Anterior vena cava (tissue), 1 donor: ENCODE data around the genes SIGLEC15, HAUS1 and RNF165.

DNA sequence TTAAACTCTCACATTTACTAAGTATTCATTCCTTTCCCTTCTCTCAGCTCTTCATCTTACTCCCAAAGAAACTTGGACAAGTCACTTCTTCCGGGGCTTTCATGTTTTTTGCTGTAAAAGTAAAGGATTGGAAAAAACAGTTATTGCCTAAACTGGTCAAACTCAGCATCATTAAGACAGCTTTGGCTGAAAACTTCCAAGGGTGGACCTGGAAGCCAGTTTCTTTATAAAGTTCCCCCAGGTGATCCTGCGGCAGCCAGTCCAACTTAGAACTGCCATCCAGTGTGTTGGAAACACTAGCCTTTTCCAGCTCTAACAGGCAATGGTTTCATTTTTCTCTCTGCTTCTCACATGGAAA, 91.2 kb upstream of the SETBP1 start:
- PRO-cap, result no peak

- PRO-cap, result unidirectional peak, plus-strand start at chr18:44683397
These were observed 2.2 kb downstream of the SETBP1 start for GRCh38 chr18:44682710-44683517.

DNA sequence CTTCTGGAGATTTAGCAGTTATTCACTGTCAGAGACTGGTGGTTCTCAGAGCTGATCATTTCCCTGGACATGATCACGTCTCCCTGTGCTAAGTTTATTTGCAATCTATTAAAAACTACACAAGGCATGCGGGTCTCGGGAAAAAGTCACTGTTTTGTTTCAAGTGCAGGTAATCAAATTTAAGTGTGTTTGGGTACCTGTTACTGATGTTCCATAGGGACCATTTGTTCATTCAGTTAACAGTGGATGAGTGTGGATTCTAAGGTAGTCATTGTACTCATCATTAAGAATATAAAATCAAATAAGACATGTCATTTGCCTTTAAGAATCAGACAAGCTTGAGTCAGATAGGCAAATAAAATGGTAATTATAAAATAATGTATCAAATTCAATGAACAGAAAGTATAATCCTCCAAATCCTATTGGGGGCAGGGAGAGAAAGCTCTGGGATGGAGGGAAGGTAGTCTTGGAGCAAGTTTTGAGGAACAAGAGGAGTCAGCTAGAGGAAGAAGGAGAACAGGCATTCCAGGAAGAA, 47.6 kb downstream of the SETBP1 start:
- PRO-cap, result no peak

DNA sequence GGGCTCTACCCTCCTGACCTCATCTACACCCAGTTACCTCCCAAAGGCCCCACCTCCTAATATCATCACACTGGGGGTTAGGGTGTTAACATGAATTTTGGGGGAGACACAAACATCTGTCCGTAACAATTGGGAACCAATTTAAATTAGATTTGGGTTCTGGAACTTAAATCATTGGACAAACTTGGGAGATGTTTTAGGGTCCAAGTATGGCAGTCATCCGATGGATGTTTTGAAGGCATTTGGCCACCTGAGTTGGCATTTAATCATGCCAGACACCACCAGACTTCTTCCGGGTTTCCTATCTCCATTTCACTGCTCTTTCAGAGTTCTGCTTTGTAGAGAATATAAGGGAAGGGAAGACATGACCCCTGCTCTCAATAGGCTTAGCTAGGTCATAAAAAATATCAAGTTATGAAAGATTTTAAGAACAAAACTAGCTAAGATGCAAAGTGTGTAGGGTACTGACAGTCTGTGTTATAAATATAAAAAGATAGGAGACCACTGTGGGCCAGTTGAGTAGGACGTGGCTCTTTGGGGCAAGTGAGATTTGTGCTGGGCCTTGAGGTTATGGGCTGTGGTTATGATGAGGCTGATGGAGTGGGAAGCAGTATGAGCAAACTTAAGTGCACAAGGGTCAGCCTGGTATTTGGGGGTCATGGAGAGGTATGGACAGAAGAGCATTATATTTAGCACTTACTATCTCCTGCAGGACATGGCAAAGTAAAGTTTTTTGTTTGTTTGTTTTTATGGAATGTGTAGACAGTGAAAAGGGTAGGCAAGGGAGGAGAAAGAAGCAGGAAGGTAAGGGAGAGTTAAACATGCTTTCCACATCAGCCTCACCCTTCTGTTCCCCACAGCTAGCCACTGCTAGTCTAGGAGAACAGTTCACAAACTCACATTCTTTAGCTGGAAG, 70.0 kb downstream of the SETBP1 start:
- PRO-cap, result no peak

- PRO-cap, result no peak
These were observed 22.9 kb upstream of the SIGLEC15 start for GRCh38 chr18:45802630-45802863.

- PRO-cap, result no peak
These were observed at the start of gene SIGLEC15 for GRCh38 chr18:45825479-45825943. Gene SIGLEC15 (plus strand): TSS chr18:45825675.

DNA sequence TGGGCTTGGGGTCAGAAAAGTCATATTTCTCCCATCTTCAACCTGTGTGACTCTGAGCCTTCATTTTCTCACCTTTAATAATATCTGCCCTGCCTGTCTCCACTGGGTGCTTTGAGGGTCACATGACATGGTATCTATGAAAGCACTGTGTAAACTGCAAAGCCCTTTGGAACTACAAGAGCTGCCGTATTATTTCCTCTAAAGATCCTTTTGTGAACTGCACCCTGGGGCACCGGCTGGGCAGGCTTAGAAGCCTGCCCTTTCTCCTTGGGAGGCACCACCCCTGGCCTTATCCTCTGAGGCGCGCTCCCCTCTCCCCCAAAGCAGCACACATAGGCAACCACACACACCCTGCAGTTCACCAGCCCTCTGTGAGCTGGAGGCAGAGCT, 10.7 kb downstream of the SIGLEC15 start:
- PRO-cap, result no peak

- PRO-cap, result no peak
These were observed 24.3 kb downstream of the SIGLEC15 start for GRCh38 chr18:45849778-45850115.

GRCh38 chr18:46019096-46019947, 52.2 kb upstream of the EPG5 start:
- PRO-cap, result no peak

GRCh38 chr18:46077334-46078097, 5.5 kb upstream of the PSTPIP2 start:
- PRO-cap, result no peak

GRCh38 chr18:46096721-46097067, 1.4 kb downstream of the ATP5F1A start:
- PRO-cap, result no peak

DNA sequence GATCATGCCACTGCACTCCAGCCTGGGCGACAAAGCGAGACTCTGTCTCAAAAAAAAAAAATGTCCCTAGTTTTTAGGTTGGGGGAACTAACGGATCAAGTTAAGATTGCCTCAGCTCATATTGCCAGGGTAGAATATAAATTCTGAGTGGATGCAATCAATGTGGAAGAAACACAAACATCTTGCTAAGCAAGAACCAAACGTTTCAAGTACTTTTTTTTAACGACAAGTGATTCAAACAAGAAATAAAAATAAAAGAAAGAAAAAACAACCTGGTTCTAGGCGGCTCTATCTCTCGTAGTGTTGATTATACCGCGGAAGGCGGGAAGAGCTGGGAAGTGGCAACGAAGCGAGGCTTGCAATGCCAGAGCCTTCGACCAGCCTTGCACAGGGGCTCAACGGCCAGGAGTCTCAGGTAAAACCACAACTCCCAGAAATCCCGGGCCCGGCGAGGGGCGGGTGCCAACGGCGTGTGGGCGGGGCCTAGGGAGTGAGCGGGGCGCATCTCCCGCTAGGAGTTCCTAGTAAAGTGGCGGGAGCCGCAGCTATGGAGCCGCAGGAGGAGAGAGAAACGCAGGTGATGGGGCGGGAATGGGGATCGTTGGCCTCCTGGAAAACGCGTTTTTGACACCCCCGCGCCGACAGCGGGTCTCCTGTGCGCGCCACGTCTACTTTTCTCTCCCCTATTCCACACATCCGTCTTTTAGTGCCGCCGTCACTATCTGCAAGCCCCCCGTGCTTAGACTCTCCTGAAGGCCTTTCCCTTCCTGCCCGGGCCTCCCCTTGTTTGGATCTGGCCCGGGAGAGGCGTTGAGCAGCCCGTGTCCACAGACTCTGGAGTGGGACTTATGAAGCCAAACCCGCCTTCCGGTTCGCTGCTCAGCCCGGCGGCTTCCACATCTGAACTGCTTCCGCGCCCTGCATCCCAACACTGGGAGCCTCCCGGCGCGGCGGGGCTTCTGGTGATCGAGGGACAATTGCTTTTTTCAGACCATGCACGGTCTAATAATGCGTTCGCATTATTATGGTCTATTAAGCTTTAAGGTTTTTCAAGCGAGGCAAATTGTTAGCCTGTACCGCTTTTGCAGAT, at the start of gene HAUS1:
TSS of gene HAUS1 (plus strand) at position 521 of the 1,090 bp plus-strand sequence.
- PRO-cap, result unidirectional peak, plus-strand start at position 475 of the sequence; unidirectional peak, plus-strand start at position 552 of the sequence

DNA sequence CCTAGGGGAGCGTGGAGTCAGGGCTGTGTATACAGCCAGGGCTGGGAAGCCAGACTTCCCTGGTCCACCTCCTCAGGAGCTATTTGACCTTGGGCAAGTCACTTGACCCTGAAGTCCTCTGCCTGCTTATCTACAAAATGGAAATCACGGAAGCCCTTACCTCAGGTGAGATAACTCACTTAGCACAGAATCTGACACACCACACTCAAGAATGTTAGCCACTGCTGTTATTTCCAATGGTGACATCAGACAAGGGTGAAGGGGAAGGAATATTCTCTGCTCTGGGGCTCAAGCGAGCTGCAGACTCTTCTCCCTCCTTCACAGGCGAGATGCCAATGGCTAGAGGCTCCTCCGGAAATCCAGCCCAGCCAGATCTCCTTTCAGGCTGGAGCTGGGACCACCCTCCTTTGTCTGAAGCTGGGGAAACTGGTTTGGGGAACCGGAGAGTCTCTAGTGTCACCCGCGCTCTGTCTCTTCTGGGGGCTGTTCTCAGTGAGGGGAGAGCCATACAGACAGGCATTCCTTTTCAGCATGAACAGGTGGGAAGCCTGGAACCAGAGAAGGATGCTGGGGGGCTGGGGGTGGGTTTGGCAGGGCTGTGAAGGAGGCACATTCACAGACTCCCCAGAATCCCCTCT, 40.0 kb upstream of the RNF165 start:
- PRO-cap, result no peak

- PRO-cap, result no peak
These were observed at the start of gene RNF165 for GRCh38 chr18:46333345-46334399. Gene RNF165 (plus strand): TSS chr18:46334018.

GRCh38 chr18:46561737-46562092, 95.3 kb downstream of the LOXHD1 start:
- PRO-cap, result no peak

DNA sequence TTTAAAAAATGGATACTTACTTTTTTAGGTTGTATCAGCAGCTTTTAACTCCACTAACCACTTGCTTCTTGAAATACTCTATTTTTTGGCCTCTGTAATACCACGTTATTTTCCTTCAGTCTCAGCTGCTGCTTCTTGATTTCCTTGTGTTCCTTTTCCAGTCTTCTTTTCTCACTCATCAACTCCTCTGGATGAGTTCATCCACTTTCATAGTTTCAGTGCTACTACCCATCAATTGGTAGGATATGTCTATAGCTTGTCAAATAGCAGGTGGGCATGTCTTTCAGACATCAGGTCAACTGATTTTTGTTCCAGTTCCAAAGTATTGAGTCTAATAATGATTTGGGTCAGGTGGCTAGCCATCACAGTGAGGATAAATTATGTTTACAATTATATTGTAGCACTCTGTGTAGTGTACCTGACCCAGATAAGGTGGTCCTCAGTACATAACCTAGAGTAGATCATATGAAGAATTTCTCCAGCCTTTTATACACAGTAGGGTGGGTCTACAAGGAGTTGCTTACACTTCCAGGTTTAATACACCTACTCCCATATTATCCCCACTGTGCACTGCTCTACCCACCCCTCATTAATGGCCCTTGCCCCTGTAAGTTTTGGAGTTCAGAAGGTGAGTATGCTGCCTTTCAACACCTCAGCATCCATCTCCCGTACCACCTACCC, 46.6 kb upstream of the ST8SIA5 start:
- PRO-cap, result no peak

GRCh38 chr18:46825318-46826091, 68.7 kb upstream of the ST8SIA5 start:
- PRO-cap, result no peak

DNA sequence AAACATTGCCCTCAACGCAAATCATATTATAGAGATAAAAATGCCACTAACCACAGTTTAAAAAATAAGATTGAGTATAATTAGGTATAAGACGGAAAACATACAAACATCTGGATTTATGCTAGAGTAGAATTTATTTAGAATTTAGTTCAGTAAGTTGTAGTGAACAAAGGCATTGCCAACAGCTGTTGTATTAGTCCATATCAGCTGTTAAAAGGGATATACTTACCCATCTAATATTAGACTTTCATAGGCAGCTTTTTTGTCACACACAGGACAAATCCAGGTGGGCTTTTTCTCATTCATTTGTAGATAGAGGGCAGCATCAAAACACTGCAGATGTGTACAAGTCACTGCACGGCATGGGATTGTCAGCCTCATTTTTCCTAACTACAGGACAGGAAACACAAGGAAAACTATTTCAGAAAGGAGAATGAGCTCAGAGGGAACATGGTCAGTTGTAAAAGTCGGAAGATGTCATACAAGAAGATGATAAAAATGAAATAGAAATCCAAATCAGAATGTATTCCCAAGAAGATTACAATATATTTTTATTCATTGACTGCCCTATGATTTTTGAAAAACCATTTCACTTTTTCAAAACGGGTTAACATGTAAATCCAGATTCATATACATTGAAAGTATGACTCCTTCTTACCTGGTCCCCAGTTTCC, 79.4 kb upstream of the ST8SIA5 start:
- PRO-cap, result no peak

GRCh38 chr18:47101626-47102347, 48.5 kb downstream of the HDHD2 start:
- PRO-cap, result no peak

- PRO-cap, result no peak
These were observed 92.7 kb upstream of the SMAD2 start for GRCh38 chr18:48023230-48023547.